Cardiac atrium fibroblast (primary cell): ENCODE measurements around the genes MEIS2 and EIF2AK4.

DNA sequence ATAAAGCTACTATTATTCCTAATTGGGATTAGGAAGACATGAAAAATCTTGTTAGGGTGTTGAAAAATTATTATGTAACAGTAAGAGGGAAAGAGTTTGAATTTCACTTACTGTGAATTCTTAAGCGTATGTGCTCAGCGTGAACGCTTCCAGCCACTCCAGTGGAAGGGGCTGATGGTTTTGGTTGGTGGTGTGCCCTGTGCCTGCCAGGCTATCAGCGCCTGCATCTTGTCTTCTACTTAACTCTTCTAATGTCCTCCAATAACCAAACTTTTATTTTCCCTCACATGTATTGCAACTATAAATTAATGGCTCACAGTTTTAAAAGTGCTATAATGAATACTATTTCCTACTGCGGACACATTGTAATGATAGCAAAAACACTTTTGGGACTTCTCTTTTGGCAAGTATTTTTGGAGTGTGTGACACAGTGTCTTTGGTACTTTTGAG lies 22.6 kb downstream of the CDIN1 start:
- RAMPAGE, long total RNA: no peak

- RAMPAGE, long total RNA: no peak
These were observed 239.0 kb downstream of the CDIN1 start for GRCh38 chr15:36818380-36818826.

GRCh38 chr15:36887757-36887992 lies 212.7 kb downstream of the MEIS2 start:
- RAMPAGE, long total RNA: no peak

DNA sequence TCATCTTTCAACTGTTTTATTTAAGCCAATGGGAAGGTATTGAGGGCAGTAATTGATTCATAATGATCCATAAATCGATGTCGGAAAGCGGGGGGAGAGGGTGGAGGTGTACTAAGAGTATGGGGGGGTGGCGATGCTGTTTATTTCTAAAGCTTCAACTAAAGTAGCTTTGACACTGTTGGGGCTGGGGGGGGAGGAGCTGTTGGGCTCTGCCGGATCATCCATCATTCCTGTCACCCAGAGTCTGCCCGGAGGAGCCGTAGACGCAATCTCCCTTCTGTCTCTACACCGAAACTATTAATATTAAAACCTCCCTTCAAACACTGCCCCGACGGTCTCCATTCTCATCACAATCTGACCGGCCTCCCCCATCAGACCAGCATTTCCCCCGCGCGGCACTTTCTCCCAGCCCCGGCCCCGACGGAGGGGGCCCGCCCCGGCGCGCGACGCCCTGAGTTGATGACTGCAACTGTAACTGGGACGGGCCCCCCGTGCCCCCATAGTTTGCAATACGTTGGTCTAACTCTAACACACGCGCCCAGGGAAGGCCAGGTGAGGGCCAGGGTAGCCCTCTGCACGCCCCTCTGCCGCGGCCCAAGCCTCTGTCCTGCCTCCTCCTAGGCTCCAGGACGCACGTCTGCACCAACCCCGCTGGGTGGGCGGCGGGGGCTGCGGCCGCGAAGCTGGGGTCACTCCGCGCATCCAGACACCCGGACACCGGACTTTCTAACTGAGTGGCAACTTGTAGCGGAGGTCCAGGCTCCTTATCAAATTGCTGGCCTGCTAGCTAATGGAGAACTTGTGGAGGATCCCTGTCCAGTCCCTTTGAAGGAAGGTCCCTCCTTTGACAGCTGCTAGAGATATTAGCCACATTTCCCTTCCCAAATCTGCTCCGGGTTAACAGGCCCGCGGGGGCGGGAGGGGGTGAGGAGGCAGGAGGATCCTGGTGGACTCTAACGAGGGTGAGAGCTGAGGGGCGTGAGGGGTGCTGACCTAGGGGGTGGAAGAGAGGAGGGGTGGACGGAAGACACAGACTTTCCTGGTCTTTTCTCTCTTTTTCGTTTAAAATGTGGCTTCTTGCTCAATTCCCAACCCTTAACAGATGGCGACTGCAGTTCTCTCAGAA lies 212.0 kb downstream of the MEIS2 start:
- RAMPAGE, long total RNA: no peak

DNA sequence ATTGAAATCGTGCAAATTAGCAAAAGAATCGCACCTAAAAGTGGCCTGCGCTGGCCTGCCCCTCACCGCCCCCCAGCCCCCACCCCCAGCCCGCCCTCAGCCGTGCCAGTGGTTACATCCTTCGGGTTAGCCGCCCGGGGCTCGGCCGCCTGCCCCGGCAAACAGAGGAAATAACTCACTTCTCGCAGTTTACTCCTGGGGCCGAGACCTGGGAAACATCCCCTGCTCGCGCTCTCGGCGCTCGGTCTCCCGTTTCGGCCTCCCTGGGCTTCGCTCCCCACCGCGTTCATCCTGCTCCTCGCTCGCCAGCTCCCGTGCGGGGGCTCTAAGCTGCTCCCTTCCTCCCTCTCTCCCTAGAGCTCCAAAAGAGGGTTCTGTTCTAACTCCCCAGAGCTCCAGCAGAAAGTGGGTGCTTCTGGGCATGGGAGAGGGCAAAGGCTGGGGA lies 5.2 kb downstream of the MEIS2 start:
- RAMPAGE, long total RNA: no peak

- RAMPAGE, long total RNA: start-site peak on the minus strand at chr15:37100401-37100549, 78 and 18 reads in 2 replicates
These were observed at the start of gene MEIS2 for GRCh38 chr15:37099855-37100923. MEIS2 (minus strand) TSS chr15:37100549.

DNA sequence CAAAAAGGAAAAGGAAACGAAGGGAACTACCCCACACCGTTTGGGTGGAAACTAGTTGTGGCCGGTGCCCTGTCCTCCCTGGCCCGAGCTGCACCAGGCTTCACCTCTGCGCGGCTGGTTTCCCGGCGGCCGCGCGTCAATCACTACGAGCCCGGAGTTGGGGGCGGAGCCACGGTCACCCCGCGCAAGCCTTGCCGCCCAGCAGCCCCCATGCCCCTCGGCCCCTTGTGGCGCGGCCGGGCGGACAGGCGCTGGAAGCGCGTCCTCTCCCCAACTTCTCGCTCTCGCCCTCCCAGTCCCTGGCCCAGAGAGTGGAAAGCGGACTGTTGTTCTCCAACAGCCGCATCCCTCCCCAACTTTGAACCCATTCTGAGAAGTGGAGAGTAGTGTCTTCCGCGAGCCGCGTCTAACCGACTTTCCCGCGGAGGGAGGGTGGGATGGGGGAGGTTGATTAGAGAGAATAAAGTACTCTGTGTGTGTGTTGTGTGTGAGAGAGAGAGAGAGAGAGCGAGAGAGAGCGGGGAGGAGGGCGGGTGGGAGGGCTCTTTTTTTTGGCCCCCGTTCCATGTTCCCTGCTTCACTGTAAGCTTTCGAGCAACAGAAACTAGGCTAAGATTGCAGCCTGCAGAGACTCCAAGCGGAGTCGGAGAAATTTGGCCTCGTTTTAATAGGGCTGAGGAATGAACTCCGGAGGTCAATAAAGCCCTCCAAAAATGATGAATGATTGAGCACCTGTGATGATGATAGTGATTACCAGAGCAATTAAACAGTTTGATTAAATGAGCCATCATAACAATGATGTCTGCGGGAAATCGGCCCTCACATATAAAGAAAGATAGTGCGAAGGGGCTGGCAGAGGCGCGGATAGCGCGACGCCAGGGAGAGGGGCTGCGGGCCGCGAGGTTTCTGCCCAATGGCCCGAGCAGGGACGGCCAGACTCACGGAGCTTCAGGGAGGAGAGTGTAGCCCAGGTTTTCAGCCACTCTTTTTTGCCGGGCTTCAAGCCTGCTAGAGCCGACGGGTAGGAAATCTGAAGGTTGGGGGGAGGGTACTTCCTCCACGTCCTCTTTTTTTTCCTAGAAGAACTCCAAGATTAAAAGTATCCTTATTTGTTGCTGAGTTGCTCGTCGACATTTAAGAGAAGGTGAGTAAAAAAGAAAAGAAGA lies 1.7 kb upstream of the MEIS2 start:
- RAMPAGE, long total RNA: no peak

DNA sequence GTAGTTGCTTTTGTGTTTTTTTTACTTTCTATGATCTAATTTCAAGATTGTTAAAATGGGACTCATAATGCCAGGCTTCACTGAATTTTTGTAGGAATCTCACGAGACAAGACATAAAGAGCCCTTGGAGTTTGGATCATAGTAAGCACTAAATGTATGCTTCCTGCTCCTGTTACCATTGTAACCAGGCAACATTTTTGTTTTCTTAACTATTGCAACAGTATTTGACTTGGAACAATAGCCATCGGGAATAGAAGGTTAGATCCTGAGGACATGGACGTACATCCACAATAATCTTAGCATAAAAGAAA lies 131.2 kb downstream of the TMCO5A start:
- RAMPAGE, long total RNA: no peak

DNA sequence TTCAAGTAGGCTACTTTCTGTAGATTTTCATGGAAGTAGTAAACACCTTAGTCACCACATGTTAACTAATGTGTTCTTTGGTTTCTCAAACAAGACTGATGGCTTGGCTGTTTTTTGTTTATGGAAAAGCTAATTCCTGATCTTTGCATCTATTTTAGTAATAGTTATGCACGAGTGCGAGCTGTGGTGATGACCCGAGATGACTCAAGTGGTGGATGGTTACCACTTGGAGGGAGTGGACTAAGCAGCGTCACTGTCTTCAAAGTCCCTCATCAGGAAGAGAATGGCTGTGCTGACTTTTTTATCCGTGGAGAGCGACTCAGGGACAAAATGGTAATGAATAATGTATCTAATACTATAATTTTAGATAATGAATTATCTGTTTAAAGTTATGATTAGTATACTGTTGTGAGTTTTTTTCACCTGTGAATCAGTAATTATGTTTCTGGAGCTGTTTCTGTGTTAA lies 46.6 kb downstream of the SPRED1 start:
- RAMPAGE, long total RNA: no peak

- RAMPAGE, long total RNA: no peak
These were observed 87.2 kb upstream of the RASGRP1 start for GRCh38 chr15:38651737-38652232.

GRCh38 chr15:39427656-39428282 lies 153.1 kb upstream of the THBS1 start:
- RAMPAGE, long total RNA: no peak

- RAMPAGE, long total RNA: no peak
These were observed 1.9 kb downstream of the THBS1 start for GRCh38 chr15:39582865-39583028.

- RAMPAGE, long total RNA: no peak
These were observed 13.3 kb downstream of the THBS1 start for GRCh38 chr15:39593993-39594826.

- RAMPAGE, long total RNA: no peak
These were observed 27.6 kb downstream of the THBS1 start for GRCh38 chr15:39608480-39608916.

DNA sequence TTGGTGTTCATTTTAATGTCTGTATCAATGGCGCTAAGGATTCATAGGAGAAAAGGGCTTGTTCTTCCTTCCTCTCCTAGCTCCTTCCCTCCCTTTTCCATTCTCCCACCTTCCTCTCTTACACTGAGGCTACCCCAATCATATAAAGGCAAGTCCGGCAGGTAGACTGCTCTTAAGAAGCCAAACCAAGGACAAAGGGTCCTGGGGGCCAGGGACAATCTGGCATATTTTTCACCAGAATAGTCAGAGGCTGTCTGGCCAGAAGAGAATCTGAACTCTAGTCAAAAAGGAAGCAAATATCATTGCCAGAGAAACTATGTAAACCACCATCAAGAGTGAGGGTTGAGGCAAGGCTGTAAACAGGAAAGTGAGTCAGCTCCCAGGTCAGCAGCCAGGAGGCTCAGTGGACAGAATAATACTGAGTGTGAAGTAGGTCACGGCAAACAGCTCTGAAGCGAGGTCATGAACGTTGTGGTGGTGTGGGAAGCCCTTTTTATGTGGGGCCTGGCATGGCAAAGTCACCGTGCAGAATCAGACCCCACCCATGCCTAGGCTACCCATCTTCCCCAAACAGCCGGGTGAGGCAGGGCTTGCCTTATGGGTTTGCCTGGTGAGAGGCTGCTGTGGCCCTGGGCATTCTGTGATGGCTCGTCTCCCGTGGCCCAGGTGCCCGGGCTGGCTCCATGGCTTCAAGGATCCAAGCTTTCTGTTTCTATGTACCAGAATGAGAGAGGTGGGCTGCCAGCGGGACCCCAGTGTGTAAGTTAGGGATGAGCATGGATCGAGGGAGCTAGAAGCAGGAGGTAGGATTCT lies 43.9 kb downstream of the THBS1 start:
- RAMPAGE, long total RNA: no peak

DNA sequence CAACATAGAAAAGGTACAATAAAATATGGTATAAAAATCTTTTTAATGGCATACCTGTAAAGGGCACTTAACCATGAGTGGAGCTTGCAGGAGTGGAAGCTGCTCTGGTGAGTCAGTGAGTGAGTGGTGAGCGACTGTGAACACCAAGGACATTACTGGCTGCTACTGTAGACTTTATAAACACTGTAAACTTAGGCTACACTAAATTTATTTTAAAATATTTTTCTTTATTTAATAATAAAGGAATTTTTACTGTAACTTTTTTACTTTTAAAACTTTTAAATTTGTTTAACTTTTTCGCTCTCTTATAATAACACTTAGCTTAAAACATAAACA lies 47.3 kb downstream of the FSIP1 start:
- RAMPAGE, long total RNA: no peak

DNA sequence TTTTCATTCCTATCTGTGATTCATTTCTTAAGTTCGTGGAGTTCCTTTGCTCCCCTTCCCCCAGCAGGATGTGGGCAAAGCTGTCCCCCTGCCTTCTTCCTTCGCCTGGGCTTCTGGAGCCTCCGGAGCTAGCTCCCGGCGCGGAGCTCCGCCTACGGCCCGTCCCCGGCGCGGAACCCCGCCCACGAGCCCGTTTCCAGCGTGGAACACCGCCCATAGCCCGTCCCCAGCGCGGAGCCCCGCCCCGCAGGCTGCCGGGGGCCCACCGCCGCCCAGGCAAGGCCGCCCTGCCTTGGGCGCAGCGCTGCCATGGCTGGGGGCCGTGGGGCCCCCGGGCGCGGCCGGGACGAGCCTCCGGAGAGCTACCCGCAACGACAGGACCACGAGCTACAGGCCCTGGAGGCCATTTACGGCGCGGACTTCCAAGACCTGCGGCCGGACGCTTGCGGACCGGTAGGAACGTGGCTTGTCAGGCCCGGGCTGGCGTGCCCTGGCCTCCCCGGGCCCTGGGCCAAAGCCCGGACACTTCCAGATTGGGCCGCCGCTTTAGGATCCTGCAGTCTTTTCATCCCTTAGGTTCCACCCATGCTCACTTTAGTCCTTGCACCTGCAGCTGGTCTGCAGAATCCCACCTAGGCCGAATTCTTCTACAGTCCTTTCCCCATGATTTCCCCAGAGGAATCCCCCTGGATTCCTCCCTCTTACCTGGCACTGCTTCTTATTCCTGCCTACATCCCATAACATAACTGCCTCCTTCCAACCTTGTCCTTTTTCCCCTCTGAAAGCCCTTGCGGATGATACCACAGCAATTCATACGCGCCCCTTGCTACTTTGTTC lies at the start of gene EIF2AK4:
Gene EIF2AK4, plus strand, starts transcription at position 229 of the 837 bp plus-strand sequence.
- RAMPAGE, long total RNA: start-site peak on the plus strand centred at position 281 of the sequence, 32 bp wide, 469 and 88 reads in 2 replicates

- RAMPAGE, long total RNA: no peak
These were observed 12.6 kb upstream of the SRP14 start for GRCh38 chr15:40051557-40052084.

DNA sequence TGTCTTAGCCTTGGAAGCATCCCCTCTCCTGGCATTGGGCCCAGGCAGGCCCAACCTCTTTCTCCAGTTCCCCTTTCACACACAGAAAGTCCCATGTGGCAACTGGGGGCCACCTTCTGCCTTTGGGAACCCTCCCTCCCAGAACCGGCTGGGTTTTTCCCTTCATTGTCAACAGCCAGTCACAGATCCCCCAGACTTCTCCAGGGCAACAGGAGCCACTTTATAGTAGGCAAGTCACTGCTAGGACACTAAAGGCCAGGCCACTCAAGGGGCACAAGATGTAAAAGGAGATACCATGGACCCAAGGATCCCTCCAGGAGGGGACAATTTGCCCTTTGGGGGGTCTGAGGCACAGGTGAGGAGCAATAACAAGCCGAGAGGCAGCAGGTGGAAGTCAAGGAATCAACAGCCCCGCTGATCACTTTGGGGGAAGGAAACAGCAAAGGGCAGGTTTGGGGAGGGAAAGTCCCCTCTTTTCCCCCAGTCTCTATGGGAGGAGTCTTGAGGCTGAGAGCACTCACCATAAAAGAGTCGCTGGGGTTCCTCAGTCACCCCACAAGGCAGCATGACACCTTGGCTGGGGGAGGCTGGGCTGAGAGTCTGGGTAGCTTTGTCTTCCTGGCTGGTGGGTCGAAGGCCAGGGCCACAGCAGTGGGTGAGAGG lies 3.3 kb downstream of the BMF start:
- RAMPAGE, long total RNA: no peak

- RAMPAGE, long total RNA: no peak
These were observed 12.7 kb downstream of the PAK6 start for GRCh38 chr15:40251621-40251820.